Bronchial epithelial cell (primary cell): Measurements from ENCODE around the genes SLC25A6 and AKAP17A.

DNA sequence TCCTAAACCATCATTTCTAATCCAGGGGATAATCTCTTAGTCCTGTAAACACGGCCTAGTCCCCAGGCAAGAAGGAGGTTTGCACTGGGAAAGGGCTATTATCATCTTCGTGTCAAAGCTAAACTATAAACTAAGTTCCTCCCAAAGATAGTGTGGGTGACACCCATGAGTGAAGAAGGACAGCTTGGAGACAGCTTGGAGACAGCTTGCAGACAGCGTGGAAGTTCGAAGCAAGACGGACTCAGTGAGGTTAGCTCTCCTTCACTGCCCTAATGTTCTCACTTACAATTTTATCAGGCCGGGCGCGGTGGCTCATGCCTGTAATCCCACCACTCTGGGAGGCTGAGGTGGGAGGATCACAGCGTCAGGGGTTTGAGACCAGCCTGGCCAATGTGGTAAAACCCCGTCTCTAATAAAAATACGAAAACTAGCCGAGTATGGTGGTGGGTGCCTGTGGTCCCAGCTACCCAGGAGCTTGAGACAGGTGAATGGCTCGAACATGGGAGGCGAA lies 19.2 kb upstream of the PLCXD1 start:
- RRBS, 2 experiments = no CpG with 5 or more reads among the region's 14 CpGs

DNA sequence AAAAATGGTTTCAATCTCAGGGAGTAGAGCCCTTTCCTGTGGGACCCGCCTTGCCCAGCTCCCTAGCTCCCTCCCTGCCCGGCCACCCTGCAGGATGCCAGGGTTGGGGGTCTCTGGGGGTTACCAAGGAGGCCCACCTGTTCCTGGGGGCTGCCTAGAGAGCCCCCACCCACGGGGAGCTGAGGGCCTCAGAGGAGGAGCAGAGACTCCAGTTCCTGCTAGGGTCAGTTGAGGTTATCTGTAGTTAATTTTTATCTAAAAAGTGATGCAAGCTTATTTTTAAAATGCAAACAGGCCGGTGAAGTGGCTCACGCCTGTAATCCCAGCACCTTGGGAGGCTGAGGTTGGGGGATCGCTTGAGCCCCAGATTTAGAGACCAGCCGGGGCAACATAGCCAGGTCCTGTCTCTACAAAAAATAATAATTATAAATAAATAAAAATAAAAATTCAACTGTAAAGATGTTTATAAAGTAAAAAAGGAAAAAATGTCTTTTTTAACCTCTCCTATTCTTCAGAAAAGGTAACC lies 18.6 kb upstream of the PLCXD1 start:
- RRBS, 2 experiments = no CpG with 5 or more reads among the region's 7 CpGs

DNA sequence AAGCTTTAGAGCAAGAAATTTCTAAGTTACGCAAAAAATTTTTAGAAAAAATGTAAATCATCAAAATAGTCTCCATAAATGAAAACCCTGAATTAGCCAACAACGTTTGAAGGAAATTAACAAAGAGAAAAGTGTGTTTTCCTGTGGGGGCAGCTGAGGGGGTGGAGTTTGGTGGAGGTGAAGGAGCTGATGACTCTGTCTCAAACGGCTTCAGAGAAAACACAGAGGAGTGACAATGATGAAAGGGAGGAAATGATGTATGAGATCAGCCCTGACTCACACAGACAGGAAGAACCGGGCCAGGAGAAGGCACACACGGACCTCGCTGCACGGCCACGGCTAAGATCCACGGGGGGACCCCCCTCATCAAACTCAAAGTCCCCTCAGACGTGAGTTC lies 29.1 kb downstream of the PPP2R3B start:
- RRBS, 2 experiments = no CpG with 5 or more reads among the region's 10 CpGs

DNA sequence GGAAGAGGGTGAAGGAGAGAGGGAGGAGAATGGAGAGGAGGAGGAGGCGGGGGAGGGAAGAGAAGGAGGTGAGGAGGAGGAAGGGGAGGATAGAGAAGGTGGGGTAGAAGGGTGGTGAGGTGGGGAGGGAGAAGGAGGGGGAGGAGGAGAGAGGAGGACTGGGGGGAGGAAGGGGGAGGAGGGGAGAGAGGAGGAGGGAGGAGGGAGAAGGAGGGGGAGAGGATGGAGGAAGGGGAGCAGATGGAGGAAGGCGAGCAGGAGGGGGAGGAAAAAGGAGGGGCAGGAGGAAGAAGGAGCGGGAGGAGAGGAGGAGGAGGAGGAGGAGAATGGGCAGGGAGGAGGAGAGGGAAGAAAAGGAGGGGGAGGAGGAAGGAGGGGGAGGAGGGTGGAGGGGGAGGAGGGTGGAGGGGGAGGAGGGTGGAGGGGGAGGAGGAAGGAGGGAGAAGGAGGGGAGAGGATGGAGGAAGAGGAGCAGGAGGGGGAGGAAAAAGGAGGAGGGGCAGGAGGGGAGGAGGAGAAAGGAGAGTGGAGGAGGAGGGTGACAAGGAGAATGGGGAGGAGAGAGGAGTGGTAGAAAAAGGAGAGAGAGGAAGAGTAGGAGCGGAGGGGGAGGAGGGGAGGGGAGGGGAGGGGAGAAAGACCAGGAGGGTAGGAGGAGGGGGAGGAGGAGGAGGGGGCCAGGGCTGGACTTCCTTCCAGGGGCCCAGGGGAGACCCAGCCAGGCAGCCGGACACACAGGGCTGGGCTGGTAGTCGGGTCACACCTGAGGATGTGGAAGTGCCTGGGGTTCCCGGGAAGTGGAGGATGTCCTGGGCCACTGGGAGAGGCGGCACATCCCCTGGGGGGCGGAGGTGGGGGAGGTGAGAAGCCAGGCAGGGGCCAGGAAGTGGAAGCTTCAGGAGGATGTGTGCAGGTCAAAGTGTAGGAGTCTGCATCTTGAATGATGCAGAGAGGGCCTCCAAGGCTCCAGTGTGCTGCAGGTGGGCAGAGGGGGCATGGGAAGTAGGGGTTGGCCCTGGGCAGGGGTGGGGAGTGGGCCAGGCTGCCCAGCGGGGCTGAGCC lies 18.6 kb downstream of the IL3RA start:
- RRBS, 2 experiments = 16 to 25% methylated on average over 3 of the region's 10 CpGs

GRCh38 chrX:1385927-1386970 lies 5.7 kb downstream of the SLC25A6 start:
- RRBS, 2 experiments = no CpG with 5 or more reads among the region's 50 CpGs

DNA sequence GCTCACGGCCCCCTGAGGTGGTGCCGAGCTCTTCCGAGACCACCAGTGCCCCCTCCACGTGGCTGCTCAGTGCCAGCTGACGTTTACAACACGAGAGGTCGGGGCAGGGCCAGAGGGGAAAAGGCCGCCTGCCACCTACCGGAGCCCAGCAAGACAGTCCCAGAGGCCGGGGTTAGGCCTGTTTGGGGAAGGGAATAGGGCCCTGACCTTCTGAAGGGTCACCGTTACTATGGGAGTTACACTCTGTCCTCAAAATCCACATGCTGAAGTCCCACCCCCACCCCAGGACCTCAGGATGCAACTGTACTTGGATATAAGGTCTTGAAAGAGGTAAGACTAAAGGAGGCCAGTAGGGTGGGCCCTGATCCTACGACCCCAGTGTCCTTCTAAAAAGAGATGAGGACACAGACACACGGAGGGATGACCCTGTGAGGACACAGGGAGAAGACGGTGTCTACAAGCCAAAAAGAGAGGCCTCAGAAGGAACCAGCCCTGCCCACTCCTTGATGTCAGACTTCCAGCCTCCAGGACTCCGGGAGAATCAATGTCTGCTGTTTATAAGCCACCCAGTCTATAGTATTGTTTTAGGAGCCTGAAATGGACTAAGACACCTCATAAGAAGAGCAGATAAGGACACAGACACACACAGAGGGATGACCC lies 4.3 kb downstream of the SLC25A6 start:
- RRBS, 2 experiments = no CpG with 5 or more reads among the region's 15 CpGs

DNA sequence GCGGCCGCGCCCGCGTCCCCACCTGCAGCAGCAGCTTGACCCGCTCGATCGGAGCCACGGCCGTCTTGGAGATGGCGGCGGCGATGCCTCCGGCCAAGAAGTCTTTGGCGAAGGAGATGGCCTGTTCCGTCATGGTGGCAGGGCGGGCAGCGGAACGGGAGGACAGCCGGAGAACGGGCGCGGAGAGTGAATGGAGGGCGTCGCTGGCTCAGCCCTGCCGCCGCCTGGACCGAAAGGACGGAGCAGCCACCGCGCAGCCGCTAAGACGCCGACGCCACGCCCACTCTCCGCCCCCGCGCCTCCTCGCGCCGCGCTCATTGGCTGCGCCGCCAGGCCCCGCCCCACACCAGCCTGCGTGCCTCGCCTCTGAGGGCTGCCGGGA lies at the start of gene SLC25A6:
TSS of gene SLC25A6 (minus strand) at position 237 of the 382 bp plus-strand sequence.
- RRBS, 2 experiments = under 1 to 1% methylated on average over 17 of the region's 49 CpGs

DNA sequence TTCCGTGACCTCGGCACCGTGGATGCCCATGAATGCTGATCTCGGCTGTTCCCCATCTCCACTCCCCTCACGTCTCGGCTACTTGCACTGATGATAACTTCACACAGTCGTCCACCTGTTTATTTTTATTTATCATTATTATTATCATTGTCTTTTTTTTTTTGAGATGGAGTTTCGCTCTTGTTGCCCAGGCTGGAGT lies 23.3 kb upstream of the SLC25A6 start:
- RRBS, 2 experiments = no CpG with 5 or more reads among the region's 8 CpGs

DNA sequence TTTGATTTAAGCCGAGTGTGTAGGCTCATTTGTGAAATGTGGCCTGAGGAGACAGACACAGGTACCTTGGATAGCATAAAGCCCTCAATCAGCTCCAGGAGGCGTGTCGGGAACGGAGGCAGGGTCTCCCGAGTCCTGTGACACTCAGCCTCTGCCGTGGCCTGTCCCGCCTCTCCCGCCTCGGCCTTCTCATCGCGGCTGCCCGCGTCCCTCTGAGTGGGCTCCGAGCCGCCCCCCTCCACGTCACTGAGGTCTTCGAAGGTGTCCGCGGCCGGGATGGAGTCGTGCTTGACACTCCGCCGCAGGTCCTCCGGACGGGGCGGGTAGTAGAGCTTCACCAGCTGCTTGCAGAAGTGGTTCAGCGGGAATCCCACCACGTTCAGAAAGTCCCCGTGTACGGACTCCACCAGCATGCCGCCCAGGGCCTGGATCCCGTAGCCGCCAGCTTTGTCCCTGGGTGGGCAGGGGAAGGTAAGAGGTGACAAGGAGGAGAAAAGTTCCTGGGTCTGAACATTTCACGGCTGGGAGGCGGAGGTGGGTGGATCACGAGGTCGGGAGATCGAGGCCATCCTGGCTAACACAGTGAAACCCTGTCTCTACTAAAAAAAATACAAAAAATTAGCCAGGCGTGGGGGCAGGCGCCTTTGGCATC lies 24.9 kb downstream of the ASMTL start:
- RRBS, 2 experiments = no CpG with 5 or more reads among the region's 40 CpGs

DNA sequence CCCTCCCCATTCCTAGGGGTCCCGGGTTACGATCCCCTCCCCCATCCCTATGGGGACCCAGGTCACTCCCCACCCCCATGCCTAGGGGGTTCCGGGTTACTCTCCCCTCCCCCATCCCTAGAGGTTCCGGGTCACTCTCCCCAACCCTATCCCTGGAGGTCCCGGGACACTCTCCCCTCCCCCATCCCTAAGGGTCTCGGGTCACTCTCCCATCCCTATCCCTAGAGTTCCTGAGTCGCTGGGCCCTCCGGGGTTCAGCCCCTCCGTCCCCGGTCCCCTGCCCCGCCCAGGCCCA lies 317 bp downstream of the ASMTL start:
- RRBS, 2 experiments = 2% methylated on average over 5 to 7 of the region's 11 CpGs

DNA sequence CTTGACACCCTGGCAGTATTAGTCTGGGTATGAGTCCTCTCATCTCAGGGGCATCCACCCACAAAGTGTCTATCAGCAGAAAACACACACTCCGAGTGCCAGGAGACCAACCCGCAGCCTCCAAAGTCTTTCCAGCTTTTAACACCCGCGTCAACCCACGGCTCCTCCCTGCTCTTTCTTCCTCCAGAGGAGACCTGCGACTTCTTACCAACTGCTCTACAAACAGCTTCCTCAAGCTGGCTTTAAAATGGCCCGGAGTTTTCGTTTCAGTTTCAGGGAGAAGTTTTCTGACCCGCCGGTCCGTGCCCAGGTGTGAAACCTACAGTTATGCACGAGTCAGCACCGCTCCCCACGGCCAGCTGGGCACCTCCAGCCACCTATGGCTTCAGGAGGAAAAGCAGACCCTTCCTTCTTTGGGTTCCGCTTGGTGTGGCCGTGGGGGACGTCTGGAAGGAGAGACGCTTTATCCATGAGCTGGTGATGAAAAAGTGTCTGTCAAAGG lies 14.4 kb upstream of the ASMTL start:
- RRBS, 2 experiments = no CpG with 5 or more reads among the region's 18 CpGs

DNA sequence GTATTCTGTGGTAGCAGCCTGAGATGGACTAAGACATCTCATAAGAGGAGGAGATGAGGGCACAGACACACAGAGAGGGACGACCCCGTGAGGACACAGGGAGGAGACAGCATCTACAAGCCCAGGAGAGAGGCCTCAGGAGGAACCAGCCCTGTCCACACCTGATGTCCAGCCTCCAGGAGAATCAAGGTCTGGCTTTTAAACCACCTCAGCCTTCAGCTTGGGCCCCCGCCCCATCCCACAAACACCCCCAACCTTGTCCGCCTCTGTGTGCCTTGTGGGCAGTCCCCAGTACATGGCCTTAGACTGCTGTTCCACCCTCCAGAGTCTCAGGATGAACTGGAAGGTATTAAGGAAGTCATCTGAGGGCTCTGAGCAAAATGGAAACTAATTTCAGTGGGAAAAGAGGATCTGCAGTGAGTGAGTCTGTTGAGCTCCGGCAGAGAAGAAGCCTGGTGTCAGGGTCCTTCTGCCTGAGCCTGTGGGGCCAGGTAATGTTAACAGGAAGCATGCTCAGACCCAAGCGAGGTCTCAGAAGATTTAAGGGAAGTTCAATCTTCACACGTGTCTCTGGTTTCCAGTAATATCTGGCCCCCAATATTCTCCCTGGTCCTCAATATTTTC lies 19.7 kb downstream of the P2RY8 start:
- RRBS, 2 experiments = no CpG with 5 or more reads among the region's 7 CpGs

DNA sequence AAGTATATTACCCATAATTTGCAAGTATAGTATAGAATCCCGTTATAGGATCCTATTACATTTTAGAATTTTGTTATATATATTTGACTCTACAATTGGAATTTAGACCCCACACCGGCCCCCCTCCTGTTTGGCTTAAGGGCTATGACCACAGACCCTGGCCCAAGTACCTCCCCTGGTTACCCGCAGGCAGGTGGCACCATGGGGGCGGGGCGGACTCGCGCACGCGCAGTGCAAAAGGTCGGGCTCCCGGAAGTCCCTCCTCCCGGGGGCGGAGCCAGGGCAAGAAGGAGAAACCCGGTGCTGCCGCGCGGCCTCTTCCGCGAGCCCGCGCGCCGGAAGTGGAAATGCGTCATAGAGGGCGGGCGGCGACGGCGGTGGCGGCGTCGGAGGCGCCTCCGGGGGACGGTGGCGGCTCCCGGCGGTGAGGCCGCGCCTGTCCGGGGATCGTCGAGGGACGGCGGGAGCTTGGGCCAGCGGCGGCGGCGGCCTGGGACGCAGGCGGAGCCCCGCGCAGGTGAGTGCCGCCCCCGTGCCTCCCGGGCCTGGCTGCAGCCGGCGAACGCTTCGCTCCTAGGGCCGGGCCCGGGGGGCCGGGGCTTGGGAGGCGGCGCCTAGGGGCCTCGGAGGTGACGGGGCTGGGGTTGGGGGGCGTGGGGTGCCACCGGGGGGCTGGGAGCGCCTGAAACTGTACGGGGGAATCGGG lies at the start of gene AKAP17A:
TSS of gene AKAP17A (plus strand) at position 352 of the 706 bp plus-strand sequence.
- RRBS, 2 experiments = under 1 to 2% methylated on average over 41 of the region's 72 CpGs

- RRBS, 2 experiments = under 1 to 2% methylated on average over 3 of the region's 19 CpGs
Observed at GRCh38 chrX:1591959-1592278, 515 bp downstream of the AKAP17A start.

DNA sequence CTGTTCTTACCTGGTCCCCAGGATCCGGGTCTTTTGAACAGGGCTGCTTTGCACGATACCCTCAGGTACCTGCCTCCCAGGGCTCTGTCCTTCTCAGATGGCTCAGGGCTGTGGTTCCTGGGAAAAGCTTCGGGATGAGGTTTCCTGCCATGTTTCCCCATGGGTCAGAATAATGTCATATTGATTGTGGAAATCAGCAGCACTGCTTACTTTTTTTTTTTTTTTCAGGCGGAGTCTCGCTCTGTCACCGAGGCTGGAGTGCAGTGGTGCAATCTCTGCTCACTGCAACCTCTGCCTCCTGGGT lies 271.9 kb downstream of the ASMT start:
- RRBS, 2 experiments = no CpG with 5 or more reads among the region's 6 CpGs

GRCh38 chrX:2137684-2138619 lies 362.8 kb downstream of the DHRSX start:
- RRBS, 2 experiments = no CpG with 5 or more reads among the region's 9 CpGs

DNA sequence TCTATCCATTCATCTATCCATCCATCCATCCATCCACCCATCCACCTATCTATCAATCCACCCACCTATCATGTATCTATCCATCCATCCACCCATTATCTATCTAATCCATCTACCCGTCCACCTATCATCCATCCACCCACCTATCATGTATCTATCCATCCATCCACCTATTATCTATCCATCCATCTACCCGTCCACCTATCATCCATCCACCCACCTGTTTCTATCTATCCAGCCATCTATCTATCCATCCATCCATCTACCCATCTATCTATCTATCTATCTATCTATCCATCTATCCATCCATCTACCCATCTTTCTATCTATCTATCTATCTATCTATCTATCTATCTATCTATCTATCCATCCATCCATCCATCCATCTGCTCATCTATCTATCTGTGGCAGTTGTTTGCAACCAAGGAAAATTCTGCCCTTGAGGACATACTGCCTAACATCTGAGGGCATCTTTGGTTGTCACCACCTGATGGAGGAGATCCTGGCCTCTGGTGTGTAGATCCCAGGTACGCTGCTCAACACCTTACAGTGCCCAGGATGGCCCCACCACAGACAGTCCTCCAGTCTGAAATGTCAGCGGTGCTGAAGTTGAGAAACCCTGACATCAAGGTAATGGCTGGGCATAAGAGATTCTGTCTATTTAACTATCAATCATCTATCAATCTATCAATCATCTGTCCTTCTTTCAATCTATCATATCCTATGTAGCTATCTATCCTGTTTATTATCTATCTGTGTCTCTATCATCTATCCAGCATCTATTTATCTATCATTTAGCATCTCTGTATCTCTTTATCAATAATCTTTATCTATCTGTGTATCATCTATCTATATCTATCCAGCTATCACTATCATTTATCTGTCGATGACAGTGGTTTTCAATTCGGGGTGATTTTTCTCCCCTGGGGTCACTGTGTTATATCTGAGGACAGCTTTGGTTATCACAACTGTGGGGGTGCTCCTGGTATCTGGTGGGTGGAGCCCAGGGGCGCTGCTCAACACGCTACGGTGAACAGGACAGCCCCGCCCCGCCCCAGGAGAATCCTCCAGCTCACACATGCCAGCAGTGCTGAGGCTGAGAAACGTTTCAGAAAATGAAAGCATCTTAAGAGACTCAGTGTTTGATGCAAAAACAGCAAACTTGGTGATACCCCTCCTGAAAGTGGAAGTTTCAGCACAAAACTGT lies 315.8 kb downstream of the DHRSX start:
- RRBS, 2 experiments = no CpG with 5 or more reads among the region's 12 CpGs

DNA sequence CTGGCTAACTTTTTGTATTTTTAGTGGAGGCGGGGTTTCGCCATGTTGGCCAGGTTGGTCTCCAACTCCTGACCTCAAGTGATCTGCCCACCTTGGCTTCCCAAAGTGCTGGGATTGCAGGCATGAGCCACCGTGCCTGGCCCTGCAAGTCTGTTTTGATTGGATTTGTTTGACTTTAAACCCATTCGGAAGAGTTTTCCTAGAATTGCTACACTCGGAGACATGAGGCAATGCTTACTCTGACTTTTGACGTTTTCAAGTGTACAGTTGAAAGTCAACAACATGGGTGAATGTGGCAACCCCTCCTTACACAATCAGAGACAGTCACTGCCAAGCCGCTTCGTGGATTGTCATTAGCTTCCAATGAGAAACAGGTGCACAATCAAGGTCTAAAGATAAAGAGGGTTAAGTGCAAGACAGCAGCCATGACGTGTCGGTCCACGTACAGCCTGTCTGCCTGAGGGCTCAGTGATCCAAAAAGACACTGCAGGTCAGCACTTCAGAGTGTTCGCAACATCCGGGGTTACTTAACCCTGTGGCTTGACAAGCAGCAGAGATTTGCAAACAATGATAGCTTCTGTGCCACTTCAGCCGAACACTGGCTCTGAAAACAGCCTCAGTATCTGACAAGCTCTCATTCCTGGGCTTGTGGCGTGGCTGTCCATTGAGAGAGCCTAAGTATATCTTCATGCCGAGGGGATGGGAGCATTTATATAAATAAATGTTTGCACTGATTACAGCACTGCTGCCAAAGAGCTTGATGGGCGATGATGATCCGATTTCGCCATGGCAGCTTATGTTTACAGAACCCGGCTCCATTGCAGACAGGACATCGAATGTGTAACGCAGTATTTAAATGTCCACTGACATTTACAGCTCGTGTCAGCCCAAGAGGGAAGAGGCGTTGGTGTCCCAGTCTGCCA lies 180.1 kb downstream of the DHRSX start:
- RRBS, 2 experiments = no CpG with 5 or more reads among the region's 24 CpGs

- RRBS, 2 experiments = no CpG with 5 or more reads among the region's 21 CpGs
Observed at GRCh38 chrX:2363231-2364186, 137.3 kb downstream of the DHRSX start.

- RRBS, 2 experiments = no CpG with 5 or more reads among the region's 14 CpGs
Observed at GRCh38 chrX:2477263-2477822, 23.4 kb downstream of the DHRSX start.